Diencephalon (tissue), 2 donors: ENCODE measurements around a stretch of chr2.

- RAMPAGE, long total RNA: no peak
Measured at GRCh38 chr2:150485621-150485840, 1.9 kb downstream of the RND3 start.

DNA sequence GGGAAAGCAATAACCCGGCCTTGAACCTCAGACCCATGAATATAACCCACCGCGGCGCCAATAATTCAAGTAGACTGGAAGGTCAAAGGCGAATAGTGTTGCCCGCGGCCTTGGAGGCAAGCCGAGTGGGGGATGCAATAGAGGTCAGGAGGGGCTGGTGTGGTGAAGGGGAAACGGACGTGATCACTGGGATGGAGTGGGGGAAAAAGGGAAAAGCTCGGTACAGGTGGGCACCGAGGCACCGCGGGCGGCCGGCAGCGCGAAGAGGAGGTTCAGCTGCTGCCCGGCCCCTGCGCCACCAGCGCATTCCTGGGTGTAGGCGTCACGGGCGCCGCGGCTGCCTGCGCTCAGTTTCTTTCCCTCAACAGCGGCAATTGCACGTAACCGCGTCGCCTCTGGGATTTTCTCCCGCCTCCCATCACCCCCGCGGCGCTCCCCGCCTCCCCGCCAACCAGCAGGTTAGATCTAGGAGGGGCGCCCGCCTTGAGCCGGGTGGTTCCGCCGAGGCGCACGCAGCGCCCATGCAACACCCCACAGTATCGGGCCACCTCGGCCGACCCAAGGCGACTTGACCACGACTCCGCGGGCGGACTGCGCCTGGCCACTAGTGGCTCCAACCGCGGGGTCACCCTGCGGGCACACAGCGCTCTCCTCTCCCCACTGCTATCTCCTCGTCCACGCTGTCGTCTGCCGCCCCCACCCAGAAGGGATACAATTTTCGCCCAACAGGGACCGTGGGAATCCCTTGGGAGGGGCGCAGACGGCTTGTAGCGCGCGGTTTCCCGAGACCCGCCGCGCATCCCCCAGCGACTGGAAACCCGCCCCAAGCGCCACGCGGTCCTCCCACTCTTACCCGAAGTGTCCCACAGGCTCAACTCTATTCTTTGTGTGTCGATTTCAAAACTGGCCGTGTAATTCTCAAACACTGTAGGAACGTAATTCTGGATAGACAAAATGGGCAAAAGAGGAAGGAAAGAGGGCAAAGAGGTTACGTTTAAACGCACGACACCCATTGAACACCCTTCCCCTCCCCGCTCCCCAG, 1.3 kb downstream of the RND3 start:
- RAMPAGE, long total RNA: no peak

DNA sequence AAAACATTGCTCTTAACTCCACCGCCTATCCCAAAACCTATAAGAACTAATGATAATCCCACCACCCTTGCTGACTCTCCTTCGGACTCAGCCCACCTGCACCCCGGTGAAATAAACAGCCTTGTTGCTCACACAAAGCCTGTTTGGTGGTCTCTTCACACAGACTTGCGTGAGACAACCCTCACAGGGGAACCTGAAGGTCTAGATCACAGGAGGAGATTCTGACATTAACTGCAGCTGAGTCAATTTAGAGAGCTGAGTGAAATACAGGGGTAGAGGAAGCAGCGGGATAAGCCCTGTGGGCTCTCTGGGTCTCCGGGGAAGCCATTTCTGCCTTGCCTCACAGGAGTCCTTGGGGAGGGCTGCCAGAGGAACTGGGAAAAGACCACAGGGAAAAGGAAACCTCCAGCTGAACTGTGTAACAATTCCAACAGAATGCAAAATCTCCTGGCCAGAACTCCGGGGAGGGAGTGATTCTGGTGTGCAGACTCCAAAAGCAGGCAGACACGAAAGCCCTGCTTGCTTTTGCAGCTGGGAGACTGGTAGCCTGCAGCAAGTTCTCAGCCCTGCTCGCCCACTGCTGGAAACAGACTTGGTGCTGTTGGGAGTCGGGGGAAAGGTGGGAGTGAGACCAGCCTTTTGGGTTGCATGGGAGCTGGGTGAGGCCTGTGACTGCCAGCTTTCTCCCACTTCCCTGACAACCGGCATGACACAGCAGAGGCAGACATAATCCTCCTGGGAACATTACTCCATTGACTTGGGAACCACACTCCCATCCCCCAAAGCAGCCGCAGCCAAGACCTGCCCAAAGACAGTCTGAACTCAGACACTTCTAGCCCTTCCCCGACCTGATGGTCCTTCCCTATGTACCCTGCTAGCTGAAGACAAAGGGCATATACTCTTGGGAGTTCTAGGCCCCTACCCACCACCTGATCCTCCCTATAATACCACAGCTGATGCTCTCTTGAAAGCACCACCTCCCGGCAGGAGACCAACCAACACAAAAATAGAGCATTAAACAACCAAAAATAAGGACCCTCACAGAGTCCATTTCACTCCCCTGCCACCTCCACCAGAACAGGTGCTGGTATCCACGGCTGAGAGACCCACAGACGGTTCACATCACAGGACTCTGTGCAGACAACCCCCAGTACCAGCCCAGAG, 26.0 kb upstream of the NMI start:
- RAMPAGE, long total RNA: no peak

DNA sequence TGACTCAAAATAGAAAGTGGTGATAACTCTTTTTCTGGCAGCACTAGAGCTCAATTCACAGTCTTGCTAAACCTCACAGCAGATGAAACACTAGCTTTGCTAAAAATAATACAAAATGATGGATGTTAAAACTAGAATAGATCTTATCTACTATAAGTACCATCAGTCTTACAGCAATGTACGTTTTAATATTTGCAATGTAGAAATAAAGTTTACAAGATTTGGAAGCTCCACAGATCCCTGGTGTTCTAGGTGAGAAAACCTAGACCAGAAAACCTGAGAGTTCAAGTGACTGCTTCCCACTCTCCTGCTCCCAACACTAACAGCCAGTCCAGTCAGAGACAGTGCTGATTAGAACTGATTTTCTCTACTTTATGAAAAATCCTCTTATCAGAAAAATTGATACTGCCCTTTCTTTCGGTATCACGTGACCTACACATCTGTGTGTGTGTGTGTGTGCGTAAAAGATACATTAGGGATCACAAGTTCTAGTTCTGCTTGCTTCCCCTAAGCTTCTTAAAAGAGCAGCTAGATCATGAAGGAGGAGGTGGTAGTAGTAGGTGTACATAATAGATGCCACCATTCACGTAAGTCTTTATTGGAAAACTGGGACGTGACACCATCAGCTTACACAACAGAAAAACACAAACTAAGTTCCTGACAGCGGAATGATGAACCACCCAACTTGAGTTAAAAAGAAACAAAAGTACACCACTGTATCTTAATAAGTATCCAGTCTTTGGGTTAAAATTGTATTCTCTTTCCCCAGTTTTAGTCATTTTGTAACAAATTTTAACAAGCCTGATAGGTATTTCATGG, 1.5 kb downstream of the ARL5A start:
- RAMPAGE, long total RNA: no peak

- RAMPAGE, long total RNA: no peak
Measured at GRCh38 chr2:151853315-151853885, 25.2 kb upstream of the ARL5A start.

DNA sequence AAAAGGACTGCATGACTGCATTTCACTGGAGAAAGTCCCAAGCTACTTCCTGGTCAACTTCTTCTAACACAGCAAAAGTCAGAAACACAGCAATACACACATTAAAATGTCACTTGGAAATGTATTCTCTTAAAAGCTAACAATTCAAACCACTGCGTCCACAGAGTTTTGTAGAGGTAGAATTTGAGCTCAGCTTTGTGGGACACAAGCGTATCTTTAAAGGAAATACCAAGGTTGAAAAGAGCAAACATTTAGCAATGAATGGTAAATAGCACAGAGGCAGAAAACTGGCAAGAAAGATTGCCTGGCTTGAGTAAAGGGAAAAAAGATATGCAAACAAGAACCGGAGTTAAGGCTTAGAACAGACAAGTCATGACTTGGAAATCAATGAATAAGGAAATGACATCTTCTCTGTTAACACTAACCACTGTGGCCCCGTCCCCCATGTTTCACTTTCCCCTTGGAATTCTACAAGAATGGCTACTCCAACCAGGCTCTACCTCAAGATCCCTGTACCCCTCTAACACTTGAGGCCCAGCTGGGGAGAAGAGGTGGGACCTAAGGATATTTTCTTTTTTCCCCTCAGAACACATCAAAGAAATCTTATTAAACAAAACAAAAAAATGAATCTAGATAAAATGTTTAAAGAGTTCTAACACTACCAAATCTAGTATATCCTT, 3.9 kb downstream of the STAM2 start:
- RAMPAGE, long total RNA: no peak

DNA sequence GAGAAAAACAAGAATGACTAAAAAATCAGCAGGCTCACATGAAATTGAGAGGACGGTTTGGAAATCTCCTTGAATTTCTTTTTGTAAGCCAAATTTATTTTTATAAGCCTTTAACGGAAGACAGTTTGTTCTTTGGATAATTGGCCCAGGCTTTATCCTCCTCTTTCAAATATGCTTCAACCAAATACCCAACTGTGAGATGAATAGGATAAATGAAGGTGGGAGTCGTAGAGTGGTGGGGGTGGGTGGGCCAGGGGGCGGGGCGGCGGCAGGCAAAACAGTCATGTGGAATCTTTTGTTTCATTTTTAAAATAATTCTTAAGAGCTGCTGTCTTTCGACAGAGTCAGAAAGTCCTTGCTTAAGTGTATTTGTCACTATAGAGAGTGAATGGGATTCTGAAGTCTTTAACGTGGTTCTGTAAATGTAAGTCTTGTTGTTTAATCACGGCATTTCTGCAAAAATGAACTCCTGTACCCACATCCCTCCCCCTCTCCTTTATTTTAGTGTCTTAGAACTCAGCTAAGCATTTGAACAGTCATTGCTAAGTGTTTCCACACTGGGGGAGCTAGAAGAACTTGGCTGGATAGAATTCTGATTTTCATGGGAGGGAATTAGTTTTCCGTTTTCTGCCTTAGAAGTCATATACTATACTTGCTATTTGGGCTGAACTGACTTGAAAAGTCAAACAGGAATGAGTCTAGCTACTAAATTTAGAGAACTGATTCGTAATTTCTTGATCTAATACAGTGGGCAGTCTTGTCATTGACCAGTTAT, 60.9 kb downstream of the FMNL2 start:
- RAMPAGE, long total RNA: no peak

DNA sequence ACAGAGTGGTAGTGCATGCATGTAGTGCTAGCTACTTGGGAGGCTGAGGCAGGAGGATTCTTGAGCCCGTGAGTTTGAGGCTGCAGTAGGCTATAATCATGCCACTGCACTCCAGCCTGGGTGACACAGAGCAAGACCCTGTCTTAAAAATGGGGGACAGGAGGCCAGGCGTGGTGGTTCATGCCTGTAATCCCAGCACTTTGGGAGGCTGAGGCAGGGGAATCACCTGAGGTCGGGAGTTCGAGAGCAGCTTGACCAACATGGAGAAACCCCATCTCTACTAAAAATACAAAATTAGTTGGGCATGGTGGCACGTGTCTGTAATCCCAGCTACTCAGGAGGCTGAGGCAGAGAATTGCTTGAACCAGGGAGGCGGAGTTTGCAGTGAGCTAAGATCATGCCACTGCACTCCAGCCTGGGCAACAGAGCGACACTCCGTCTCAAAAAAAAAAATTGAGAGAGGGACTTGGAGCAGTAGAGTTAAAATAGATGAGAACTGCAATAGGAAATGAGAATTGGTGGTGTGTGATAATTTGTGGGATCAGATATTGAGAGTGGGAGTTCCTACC, 106.5 kb downstream of the FMNL2 start:
- RAMPAGE, long total RNA: no peak

DNA sequence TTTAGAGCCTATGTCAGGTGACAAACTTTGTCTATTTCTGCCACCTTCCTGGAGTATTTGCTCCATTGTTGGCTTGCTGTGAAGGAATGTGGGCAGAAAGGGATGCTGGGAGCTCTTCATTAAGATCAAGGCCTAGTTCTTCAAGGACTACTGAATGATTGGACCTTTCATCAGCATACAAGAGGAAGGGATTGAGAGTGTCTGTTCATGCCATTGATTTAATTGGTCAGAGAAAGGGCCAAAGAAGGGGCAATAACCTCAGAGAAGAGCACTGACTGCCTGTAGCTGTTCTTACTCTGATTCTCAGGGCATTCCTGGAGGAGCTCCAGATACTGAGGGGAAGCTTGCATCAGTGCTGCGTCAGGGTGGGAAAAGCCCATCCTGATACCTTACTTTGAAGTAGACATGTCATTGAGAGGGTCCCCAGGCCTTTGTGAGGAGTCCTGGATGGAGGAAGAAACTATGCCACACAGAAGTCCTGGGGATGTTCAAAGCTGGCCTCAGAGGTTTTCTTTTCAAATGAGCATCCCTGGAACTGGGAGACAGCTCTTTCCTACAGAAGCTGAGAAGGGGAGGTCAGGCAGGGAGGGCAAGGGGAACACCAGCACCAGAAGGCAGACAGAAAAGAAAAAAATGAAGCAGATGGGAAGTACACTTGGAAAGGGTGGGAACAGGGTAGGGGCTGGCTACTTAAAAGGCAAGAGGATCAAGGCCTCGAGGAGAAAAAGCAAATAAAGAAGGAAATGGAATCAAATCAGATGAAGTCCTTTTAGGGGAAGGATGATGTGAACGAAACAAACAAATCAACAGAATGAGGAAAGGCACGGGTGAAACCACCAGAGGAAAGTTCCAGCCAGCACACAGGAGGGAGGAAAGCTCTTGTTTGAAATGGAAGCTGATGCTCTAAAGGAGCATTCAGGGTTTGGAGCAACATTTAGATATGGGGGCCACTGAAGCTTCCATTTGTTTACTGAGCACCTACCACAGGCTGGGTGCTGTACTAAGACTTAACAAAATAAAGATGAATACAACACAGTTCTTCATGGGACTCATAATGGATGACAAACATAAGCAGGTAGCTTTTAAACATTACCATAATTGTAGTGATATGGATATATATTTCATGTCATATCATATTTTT, 120.0 kb downstream of the FMNL2 start:
- RAMPAGE, long total RNA: no peak

DNA sequence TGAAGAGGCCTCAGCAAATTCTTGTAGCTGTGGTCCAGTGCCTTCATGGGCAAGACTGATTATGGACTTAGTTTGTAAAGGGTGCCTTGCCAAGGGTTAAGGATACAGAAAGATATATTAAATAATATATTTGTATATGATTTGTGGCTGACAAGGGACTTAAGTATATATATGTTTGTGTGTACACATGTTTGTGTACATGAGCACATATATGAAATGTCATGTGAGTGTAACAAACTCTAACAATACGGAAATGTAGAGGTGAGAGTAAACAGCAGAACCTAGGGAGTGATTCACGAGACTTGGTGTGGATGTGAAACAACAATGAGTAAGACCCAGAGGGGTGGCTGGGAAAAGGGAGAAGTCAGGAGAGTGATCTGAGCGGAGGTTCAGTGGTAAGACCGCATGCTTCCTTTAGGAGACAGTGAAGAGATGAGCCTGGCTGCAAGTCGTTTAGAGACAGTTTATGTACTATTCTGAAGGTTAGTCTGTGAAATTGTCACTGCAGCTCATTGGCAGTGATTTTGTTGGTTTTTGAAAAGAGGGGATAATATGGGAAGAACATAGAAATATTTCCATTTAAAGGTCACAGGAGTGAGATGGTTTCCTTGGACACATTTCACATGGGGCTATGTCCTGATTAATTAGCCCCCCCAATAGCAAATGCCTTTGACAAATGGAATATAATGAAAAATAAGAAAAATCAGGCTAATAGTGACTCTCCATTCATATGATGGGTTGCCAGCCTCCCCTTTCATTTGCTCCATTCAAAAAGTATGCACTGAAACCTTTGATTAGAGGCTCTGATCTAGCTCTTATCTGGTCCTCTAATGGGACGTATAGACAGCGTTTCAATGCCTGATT, 150.5 kb downstream of the PRPF40A start:
- RAMPAGE, long total RNA: no peak

GRCh38 chr2:152694054-152694837, 23.0 kb downstream of the PRPF40A start:
- RAMPAGE, long total RNA: no peak

DNA sequence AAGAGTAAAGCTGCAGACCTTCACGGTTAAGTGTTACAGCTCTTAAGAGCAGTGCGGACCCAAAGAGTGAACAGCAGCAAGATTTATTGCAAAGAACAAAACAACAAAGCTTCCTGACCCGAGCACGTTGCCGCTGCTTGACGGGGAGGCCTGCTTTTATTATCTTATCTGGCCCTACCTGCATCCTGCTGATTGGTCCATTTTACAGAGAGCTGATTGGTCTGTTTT, 85.9 kb downstream of the ARL6IP6 start:
- RAMPAGE, long total RNA: no peak

DNA sequence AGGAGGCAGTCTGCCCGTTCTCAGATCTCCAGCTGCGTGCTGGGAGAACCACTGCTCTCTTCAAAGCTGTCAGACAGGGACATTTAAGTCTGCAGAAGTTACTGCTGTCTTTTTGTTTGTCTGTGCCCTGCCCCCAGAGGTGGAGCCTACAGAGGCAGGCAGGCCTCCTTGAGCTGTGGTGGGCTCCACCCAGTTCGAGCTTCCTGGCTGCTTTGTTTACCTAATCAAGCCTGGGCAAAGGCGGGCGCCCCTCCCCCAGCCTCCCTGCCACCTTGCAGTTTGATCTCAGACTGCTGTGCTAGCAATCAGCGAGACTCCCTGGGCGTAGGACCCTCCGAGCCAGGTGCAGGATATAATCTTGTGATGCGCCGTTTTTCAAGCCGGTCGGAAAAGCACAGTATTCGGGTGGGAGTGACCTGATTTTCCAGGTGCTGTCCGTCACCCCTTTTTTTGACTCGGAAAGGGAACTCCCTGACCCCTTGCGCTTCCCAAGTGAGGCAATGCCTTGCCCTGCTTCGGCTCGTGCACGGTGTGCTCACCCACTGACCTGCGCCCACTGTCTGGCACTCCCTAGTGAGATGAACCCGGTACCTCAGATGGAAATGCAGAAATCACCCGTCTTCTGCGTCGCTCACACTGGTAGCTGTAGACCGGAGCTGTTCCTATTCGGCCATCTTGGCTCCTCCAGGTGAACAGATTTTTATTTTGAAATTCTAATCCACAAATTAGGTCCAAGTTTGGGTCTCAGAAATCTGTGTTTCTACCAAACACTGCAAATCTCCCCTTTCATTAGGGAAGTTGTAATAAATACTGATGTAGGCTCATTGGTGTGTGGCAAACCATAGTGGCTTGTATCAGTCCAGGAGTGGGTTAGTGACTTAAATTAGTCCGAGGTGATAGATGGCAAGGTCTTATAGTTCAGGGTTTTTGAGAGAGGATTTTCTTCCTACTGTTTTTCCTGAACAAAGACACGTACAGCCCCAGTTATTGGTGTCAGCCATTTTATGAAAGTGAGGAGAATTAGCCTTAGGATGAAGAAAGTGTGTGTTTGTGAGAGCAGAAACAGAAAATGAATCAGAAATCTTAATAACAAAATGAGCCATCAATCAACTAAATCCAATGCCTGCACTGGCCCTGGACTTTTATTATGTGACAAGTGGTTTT, 74.9 kb downstream of the RPRM start:
- RAMPAGE, long total RNA: no peak

GRCh38 chr2:153477639-153478272, 806 bp downstream of the RPRM start:
- RAMPAGE, long total RNA: no peak

DNA sequence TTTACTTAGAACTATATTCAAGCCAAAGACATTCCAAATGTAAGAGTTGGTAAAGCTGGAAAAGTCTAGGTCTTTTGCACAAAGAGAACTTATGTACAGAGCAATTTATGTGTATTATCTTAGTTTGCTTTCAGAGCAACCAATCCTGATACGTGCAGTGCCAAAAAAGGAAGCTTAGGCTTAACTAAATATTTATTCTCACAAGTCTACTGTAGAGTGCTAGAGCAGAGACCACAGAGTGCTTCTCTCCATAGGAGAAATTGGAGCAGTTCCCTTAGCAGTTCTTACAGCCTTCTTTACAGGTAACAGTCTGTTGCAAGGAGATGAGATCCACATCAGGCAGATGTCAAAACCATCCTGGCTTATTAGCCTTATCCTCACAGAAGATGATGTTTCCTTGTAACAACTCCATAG, 250.8 kb upstream of the KCNJ3 start:
- RAMPAGE, long total RNA: no peak

- RAMPAGE, long total RNA: no peak
Measured at GRCh38 chr2:155989442-155989797, 343.1 kb downstream of the NR4A2 start.

DNA sequence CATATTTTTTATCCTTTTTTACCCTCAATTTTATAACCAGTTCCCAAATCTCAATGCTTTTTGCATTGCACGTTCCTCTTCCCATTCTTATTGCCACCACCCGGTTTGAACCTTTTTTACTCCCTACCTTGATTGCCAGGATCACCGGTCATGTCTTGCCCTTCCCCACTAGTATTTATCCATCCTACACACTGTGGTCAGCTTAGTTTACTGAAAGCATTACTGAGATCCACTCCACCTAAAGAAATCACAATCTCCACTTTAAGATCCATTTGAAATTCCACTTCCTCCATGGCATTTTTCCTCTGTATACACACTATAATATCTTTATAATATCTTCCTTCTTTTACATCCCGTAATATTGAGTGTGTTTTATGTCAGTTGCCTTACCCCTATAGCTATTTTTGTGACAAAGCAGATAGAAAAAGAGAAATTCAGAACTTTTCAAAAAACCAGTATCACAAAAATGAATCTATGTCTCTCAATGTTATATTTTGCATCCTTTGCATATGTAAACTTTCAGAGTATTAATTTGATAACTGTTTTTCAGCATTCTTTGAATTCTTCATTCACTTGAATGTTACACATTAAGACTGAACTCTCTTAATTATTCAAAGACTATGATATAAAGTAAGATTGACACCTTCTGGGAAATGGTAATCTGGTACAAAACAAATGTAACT, 318.8 kb downstream of the NR4A2 start:
- RAMPAGE, long total RNA: no peak

DNA sequence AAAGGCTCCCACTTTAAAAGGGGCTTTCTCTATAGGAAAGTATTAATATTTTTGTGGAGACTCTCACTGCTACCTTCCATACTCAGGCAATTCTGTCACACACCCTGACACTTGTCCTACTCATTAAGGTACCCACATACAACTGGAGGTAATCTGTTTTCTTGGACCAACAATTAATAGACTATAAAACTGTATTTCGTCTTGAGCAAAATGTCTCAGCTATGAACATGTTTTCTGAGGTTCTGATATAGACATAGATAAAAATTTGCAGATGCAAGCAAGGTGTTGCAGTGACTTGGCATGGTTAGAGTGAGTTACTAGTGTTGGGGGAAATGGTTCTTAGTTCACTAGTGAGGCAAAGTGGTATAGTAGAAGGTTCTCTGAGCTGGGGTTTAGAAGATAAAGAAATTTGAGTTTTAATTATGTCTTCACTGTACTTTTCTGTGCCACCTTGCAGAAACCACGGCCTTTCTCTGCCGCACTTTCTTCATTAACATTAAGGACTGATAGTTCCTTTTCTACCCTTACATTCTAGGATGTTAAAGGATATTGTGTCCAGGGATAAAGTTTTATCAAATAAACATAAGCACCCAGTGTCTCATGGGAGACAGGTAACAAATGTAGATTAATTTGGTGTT, 10.8 kb upstream of the NR4A2 start:
- RAMPAGE, long total RNA: no peak

DNA sequence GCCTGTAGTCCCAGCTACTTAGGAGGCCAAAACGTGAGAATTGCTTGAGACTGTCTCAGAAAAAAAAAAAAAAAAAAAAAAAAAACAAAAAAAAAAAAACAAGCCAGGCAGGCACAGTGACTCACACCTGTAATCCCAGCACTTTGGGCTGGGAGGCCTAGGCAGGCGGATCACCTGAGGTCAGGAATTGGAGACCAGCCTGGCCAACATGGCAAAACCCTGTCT, 3.2 kb downstream of the GPD2 start:
- RAMPAGE, long total RNA: no peak

- RAMPAGE, long total RNA: no peak
Measured at GRCh38 chr2:156467064-156467514, 30.9 kb downstream of the GPD2 start.